Left common carotid artery plus branches (tissue), 1 donor: ENCODE measurements around a stretch of chr20.

GRCh38 chr20:45952914-45953271 lies 18.4 kb downstream of the PCIF1 start:
- PRO-cap: no peak

DNA sequence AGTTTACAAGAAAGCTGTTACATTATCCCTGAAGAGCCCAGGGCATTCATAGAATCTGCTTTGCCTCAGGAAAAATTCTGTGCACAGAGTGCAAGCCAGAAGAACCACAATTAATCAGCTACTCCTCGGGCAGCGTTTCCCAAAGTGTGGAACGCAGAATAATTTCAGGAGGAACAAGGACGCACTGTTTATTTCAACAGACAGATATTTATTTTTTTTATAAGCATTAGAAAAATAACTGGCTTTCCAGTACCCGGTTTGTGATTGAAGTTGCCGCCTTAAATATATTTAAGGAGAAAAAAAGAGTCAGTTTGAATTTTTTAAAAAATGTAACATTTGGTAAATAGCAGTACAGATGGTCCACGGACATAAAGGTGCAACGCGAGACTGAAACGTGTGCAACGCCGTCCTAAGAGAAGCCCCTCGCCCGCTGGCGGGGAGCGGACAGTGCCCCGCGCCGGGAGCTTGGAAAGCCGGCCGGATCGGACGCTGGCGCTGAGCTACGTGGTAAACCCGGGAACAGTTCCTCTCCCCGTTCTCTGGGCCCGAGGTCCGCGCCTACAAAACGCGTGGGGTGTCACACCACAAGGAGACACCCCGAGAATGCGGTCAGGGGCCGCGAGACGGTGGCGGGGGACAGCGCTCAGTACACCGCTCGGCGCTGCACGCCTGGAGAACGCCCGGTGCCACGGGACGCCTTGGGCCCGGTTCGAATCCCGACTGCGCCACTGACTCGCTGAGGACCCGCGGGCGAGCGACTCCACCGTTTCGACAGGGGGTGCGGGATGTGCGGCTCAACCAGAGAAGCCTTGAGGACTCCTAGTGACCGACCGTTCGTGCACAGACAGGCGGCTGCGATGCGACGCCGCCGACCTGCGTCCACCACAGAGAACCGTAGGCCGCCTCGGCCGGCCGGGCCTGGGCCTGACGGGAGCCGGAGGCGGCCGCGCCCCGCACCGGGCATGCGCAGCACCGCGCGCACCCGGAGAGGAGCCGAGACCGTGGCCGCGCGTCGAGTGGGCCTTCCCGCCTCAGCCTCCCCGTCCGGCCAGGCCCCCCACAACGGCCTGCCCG lies 727 bp downstream of the NCOA5 start:
- PRO-cap: bidirectional peak, plus-strand start at position 1,023 of the sequence, minus-strand start at position 910 of the sequence

DNA sequence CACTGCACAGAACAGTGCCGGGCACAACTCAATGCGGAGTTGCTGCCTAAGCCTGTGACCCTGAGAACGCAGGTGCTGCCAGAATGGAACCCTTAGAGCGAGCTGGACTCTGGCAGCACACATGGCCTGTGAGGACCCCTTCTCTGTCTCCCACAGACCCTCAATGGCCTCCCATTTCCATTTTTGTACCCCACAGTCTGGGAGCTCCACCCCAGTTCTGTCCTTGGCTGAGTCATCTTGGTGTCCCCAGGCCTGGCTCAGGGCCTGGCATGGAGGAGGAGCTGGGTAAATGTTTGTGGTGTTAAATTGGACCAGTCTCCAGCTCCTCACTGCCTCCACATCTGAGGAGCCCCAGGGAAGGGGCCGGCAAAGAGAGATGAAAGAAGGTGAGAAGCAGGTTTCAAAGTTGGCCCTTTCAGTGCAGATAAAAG lies 88.7 kb downstream of the CD40 start:
- PRO-cap: no peak

DNA sequence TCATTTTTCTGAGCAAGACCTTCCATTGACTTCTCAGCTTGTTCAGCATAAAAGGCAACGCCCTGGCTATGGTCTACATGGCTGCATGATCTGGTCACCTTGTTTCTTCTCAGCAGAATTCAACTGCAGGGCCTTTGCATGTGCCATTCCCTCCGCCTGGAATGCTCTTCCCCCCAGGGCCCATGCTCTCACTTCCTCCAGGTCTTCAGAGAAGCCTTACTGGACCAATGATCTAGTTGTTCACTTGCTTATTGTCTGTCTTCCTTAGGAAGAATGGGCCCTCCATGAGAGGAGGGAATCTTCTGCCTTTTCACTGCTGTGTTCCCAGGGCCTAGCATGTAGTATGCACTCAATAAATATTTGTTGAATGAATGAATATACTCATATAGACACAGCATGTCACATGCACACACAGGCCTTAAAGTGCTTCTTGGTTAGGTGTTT lies 69.4 kb downstream of the CDH22 start:
- PRO-cap: no peak

DNA sequence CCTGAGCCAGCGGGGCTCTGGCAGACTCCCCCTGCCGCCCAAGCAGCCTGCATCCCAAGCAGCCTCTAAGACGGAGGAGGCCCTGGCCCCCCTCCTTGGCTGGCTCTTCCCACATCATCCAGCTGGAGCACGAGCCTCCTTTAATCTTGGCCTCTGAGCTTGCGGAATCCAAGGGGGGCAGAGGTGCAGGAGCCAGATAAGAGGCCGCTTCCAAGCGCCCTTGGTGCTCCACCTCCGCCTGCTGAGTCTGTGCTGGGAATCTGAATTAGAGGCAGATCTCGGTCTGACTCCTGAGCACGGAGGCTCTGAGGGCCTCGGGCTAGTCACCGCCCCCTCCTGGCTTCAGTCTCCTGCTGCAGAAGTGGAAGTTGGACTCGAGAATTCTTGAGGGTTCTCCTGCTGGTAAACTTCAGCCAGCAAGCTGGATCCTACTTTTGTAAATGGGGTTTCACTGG lies 15.8 kb downstream of the SLC35C2 start:
- PRO-cap: no peak

GRCh38 chr20:46360968-46362275 lies 2.8 kb downstream of the SLC35C2 start:
- PRO-cap: no peak

DNA sequence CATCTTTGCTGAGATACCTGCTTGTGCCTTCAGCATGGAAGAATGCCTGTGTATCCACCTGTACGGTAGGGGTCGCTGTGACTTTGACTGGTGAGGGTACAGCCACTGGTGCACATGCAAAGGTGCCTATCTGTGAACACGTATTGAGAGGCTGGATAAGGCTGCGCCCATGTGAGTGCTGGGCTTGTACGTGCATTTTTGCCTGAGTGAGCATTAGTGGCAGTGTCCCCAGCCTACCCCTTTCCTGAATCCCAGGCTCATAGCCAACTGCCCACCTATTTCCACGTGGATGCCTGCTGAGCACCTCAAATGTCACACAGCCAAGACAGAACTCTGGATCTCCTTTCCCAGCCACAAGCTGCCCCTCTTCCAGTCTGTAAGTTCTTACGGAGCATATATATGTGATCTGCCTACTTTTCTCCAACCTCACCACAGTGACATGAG lies 1.2 kb upstream of the SLC2A10 start:
- PRO-cap: no peak

DNA sequence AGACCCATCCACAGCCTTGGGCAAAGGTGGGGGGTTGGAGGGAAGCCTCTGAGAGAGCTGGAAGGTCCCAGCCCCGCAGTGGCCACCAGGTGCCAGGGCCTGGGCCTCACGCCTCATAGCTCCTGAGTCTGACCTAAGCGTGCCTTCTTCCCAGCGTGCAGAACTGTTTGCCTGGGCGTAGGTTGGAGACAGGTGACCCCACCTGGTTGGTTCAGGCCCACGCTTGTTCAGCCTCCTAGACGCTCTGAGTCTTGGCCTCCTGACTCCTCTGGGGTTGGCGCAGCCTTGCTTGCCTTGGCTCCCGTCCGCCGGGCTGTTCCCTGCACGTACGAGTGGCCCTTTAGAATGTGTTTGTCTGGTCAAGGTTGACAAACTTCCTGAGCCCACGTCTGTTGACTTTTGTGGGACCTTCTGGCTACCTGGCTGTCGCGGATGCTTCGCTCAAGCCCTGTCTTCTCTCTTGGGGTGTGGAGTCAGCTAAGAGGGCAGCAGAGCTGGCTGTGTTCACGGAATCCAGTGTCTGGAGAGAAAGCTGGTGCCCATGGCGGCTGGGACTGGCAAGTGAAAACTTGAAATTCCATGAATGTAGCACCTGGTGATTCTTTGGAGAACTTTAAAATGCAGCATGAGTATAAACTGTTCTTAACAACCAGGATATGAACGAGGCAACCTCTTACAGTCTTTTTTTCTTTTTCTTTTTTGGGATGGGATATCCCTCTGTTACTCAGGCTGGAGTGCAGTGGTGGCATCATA lies 71.0 kb downstream of the EYA2 start:
- PRO-cap: no peak

DNA sequence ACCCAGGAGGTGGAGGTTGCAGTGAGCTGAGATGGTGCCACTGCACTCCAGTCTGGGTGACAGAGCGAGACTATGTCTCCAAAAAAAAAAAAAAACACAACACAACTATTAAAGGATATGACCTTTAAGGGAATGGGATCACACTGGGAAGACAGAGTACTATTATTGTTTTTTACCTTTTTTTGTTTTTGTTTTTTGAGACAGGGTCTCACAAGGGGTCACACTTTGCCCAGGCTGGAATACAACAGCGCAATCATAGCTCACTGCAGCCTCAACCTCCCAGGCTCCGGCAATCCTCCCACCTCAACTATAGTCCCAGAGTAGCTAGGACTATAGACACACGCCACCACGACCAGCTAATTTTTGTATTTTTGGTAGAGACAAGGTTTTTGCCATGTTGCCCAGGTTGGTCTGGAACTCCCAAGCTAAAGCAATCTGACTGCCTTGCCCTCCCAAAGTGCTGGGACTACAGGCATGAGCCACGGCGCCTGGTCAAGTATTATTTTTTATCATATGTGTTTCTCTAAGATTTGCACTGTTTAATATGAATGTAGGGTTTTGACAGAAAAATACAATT lies 81.0 kb downstream of the ZMYND8 start:
- PRO-cap: no peak

- PRO-cap: no peak
These were observed 3.0 kb upstream of the ZMYND8 start for GRCh38 chr20:47359481-47360013.

DNA sequence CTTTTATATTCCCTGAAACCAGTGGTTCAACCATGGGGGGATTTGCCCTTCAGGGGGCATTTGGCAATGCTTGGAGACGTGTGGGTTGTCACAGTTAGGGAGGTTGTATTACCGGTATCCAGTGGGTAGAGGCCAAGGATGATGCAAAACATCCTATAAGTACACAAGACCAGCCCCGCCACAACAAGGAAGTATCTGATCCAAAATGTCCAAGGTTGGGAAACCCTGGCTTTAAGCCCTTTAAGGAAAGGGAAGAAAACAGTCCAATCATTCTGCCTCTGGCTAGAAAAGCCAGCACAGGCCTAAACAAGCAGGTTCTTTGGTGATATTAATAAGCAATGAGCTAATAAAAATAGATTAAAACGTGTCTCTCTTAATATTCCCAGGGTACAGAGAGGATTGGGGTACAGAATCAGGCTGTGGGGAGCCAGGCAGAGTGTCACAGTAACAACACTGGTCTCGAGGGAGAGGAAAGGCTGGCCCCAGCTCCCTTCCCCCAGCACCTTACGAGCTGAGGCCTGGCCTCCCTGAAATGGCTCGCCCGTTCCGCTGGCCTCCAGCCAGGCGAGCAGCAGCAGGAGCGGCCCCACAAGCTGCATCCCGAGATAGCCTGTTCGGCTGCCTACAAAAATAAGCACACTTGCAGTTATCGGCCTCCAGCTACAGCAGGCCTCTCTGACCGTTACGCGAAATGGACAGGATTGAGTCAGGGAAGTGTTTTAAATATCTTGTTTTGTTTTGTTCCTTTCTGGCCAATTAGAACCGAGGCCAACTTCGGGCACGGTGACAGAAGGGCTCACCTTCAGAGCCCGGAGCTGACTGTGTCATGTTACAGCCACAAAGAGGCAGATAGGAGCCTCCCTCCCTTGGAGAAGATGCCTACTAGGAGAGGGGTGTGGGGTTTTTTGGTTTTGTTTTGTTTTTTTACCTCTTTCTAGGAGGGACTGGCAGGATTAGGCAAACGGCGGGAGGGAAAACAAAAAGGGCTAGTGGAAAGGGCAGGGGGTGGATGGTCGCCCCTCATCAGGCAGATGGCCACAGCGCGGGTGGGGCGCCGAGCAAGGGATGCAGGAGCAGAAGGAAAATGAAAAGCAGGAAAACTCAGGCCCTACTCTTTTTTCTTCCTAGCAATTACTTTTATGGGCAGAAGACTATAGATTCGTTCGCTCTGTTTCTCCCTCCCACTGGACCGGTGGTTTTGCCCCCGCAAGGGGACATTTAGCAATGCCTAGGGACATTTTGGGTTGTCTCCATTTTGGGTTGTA lies 4.1 kb upstream of the ZMYND8 start:
- PRO-cap: unidirectional peak, minus-strand start at position 692 of the sequence

GRCh38 chr20:47493496-47494153 lies 8.1 kb upstream of the NCOA3 start:
- PRO-cap: no peak

- PRO-cap: no peak
These were observed 127.4 kb downstream of the SULF2 start for GRCh38 chr20:47657730-47658515.

DNA sequence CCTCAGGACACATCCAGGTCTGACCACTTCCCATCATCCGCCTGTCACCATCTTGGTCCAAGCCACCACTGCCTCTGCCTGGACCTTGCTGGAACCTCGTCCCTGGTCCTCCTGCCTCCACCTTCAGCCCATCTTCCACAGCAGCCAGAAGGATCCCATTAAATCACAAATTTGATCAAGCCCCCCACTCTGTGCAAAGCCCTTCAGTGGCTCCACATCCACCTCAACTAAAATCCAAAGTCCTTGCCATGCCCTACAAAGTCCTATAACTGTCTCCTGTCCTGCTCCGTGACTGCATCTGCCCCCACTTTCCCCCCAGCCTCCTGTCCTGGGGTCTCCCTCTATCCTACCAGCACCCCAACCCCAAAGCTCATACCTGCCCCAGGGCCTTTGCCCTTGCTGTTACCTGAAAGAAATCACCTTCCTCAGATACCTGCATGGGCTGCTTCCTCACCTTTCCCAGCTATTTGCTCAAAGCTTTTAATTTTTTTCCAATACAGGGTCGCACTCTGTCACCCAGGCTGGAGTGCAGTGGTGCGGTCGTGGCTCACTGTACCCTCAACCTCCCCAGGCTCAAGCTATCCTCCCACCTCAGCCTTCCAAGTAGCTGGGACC lies 70.7 kb downstream of the SULF2 start:
- PRO-cap: no peak

DNA sequence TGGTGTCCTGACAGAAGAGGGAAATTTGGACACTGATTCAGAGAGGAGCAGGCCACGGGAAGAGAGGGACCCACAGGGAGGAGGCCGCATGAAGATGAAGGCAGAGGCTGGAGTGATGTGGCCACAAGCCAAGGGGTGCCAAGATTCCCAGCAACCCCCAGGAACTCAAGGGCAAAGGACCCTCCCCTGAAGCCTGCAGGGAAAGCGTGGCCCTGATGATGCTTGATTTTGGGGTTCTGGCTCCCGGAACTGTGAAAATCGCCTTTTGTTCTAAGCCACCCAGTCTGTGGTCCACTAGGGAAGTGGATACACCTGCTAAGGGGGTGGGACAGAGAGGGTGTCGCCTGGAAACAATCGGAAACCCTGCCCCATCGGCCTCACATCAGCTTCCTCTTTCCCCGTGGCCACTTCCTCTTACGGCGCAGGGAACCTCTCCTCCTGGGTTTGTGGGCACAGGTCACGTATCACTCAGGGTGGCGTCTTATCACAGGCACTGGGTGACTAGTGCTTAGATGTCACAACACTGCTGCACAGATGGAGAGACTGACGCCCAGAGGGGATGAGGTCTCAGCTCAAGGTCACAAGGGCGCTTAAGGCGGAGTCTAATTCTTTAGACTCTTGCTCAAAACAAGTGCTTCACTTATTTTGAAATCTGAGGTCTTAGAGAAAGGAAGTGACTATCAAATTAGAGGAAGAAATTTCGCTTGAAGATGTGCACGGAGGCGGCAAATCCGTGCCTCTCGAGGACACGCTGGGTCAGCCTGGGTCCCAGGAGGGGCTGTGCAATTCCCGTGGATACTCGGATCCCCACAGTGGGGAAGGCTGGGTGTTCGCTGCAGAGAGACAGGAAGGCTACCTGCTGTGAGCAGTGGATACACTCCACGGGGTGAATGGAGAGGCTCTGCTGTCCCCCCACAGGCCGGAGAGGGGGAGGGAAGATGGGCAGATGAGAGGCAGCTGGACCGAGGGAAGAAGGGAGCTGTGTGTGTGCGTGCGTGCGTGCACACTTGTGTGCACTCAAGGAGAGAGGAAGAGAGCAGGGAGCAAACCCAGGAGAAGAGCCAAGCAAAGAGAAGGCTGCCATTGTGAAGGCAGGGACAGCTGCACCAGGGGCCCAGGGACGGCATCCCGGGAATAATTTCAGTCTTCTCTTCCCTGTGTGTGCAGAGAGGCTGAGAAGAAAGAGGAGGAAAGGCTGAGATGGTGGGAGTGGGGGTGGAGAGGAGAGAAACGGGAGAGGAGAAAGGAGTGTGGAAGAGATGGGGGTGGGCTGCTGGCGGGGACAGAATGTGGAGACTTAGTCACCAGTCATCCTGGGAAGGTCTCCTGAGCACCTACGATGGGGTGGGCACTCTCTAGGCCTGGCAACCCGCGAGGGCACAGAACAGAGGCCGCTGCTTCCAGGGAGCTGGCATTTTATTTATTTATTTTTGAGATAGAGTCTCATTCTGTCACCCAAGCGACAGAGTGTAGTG lies 57.5 kb downstream of the SULF2 start:
- PRO-cap: no peak

GRCh38 chr20:47857065-47858135 lies 72.1 kb upstream of the SULF2 start:
- PRO-cap: no peak

DNA sequence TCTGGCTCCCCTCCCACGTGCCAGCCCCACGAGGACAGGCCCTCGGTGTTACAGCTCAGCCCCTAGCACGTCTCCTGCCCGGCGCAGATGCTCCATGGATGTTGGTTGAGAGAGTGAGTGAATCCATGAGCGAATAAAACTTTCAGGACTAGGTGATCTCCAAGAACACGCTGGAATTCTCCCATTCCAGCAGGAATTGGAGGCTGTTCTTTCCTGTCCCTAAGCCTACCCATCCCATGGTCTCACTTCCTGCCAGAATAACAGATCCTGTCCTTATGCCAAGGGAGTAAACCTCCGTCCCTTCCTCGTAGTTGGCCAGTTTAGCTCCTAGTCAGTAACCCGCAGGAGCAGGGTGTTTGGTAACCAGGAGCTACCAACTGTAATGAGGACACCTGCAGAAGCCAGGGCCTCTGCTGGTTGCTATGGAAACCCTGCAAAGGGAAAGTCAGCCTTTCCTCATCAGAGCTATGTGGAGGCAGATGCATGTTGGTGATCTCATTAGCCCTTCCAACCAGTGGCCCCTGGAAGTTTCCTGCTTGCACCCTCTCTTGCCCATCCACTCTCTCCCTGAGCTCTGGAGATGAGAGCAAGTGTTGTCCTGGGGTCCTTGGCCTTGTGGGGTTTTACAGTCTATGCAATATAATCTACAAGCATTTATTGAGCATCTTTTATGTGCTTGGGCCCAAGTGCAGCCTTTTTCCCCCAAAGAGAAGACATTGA lies 368.2 kb upstream of the SULF2 start:
- PRO-cap: no peak

DNA sequence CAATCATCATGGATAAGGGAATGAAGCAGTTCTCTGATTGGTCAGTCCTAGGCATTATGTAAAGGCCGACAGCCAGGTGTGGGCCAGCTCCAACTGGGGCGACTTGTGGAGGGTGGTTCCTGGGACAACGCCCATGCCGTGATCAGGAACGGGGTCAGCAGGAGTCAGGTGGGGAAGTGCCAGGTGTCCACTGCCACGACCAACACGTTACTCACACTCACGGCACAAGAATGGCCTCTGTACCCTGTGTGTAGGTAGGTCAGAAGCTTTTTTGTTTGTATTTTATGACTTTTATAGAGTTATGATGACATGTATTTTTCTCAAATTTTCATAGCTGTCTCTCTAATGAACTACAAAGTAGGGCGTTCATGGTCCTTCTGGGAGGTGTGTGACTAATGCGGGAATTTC lies 407.0 kb upstream of the SULF2 start:
- PRO-cap: no peak

GRCh38 chr20:48203308-48203666 lies 418.0 kb upstream of the SULF2 start:
- PRO-cap: no peak

DNA sequence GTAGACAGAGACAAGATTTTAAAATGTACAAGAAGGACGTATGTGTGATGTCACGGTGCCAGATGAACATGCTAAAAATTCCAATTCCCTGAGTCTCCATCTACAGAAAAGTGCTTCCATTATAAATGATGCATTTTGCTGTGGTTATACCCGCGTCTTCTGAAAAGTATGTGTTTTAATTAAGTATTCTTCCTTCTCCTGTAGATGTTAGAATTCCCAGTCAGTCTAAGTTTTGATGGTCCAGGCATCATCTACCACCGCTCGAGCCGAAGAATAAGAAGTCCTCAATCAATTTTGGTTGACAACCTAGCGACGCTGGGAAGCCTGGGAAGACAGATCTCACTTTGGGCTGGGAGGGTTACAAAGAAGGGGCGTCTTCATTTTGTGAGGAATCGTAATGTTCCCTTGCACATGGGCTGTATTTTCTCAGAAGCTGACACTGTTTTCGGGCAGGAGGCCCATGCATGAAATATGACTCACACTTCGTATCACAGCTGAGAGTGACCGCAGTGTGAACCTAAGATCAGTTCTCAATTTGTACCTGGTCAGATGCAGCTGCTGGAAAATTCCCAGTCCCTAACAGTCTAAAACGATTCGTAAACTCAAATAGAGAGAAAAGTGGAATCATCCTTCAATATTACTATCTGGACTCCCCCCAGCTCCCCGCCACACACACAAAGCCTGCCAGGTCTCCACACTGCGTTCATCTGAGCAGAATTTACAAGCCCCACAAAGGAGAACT lies 488.8 kb downstream of the PREX1 start:
- PRO-cap: no peak